SK-MEL-5 (cell line): ENCODE measurements around a stretch of chr13.

RAMPAGE:
- cytosol, long total RNA, result no peak
- long total RNA, result no peak
- nucleus, long total RNA, result no peak
Observed at GRCh38 chr13:40236642-40237189, 429.7 kb downstream of the FOXO1 start.

GRCh38 chr13:40251748-40252182, 414.7 kb downstream of the FOXO1 start:
RAMPAGE:
- cytosol, long total RNA, result no peak
- long total RNA, result no peak
- nucleus, long total RNA, result no peak

GRCh38 chr13:40346719-40347087, 319.7 kb downstream of the FOXO1 start:
RAMPAGE:
- cytosol, long total RNA, result no peak
- long total RNA, result no peak
- nucleus, long total RNA, result no peak

GRCh38 chr13:40350023-40351167, 316.0 kb downstream of the FOXO1 start:
RAMPAGE:
- cytosol, long total RNA, result no peak
- long total RNA, result no peak
- nucleus, long total RNA, result no peak

GRCh38 chr13:40356524-40357148, 309.8 kb downstream of the FOXO1 start:
RAMPAGE:
- cytosol, long total RNA, result no peak
- long total RNA, result no peak
- nucleus, long total RNA, result no peak

DNA sequence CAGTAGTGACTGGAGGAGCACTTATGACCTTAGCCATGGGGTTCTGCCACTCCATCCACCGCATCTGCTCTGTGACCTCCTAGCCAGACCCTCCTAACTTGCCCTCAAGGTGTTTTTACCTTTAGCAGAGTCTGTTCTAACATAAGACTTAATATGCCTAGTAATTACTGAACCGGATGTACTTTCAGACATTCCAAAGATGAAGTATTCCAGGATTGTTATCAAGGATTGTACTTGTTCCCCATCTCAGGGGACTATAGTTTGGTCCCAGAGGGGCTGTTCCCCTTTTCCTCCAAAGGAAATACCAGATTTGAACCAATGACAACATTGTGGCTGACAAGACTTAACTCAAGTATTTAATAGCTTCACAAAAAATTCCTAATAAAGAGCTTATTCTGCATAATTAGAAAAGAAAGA, 111.1 kb downstream of the FOXO1 start:
RAMPAGE:
- cytosol, long total RNA, result no peak
- long total RNA, result no peak
- nucleus, long total RNA, result no peak

RAMPAGE:
- cytosol, long total RNA, result no peak
- long total RNA, result no peak
- nucleus, long total RNA, result no peak
Observed at GRCh38 chr13:40598603-40598971, 67.9 kb downstream of the FOXO1 start.

DNA sequence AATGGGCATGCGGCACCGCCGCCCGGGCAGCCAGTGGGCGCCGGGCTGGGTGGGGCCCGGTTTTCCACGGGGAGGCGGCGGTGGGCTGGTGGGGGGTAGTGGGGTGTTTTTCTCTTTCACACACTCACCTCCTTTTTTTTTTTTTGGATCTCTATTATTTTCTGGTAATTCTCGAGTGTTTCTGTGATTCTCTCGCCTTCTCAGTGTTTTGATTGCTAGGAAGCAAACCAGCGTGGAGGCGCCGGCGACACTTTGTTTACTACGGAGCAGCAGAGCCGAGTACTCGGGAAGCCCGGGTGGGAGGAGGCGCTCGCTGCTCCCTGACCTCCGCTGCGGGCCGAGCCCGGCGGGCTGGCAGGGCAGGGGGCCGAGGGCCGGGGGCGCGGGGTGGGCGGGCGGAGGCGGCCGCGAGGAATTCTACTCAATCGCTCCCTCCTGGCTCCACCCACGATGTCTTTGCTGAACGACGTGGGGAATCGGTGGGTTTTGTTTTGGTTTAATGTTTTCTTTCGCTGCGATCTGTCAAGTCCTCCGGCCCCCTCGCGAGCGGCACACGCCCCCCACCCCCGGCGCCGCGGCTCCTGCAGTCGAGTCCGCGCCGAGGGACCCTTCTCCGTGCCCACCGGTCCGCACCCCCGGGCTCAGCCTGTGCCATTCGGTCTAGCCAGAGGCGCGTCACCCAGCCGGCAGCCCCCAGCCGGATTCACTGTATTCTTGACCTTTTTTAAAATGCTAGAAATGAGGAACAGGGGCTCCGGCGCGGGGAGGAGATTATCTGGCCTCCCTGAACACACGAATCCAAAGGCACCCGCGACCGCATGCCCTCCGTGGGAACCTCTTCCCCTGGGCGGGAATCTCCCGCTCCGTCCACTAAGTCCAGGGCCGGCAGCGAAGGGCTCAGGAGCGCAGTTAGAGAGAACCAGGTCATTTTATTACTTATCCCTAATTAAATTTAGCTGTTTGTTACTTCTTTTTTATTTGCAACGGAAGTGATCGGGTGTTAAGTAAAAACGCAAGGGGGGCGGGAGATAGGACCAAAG, 587 bp upstream of the FOXO1 start:
RAMPAGE:
- cytosol, long total RNA, result no peak
- long total RNA, result no peak
- nucleus, long total RNA, result no peak

DNA sequence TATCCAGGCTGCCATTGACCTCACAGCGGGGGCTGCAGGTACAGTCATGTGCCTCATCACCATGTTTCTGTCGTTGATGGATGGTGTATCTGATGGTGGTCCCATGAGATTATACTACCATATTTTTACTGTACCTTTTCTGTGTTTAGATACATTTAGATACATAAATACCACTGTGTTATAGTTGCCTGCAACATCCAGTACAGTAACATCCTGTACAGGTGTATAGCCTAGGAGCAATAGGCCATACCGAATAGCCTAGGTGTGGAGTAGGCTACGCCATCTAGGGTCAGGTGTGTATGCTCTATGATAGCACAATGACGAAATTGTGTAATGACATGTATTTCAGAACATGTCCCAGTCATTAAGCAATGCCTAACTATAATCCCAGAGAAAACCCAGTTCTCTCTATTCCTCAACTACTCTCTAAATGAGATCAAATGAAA, 3.9 kb downstream of the SLC25A15 start:
RAMPAGE:
- cytosol, long total RNA, result no peak
- long total RNA, result no peak
- nucleus, long total RNA, result no peak

DNA sequence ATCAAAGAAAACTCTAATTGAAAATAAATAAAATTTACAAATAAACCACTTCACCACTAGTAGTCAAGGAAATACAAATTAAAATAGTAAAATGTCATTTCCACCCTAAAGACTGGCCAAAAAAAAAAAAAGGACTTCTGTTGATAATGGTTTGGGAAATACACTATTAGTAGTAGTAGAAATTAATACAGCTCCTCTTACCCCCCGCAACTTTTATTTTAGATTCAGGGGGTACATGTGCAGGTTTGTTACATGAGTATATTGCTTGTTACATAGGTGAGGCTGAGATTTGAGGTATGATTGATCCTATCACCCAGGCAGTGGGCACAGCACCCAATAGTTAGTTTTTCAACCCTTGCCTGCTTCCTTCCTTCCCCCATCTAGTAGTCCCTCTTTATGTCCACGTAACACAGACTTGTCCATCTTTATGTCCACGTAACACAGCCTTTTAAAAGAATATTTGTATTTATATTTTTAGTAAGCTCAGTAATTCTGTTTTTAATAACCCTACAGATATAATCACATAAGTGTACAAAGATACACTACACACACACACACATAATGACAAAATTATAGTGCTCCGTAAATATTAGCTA, 40.3 kb downstream of the ELF1 start:
RAMPAGE:
- cytosol, long total RNA, result no peak
- long total RNA, result no peak
- nucleus, long total RNA, result no peak

RAMPAGE:
- cytosol, long total RNA, result no peak
- long total RNA, result no peak
- nucleus, long total RNA, result no peak
Observed at GRCh38 chr13:41004652-41005368, 14.3 kb downstream of the ELF1 start.

RAMPAGE:
- cytosol, long total RNA, result no peak
- long total RNA, result no peak
- nucleus, long total RNA, result no peak
Observed at GRCh38 chr13:41051293-41051757, 10.0 kb upstream of the WBP4 start.

GRCh38 chr13:41460380-41460713, 3.0 kb downstream of the RGCC start:
RAMPAGE:
- cytosol, long total RNA, result no peak
- long total RNA, result no peak
- nucleus, long total RNA, result no peak

GRCh38 chr13:41464990-41465527, 7.7 kb downstream of the RGCC start:
RAMPAGE:
- cytosol, long total RNA, result no peak
- long total RNA, result no peak
- nucleus, long total RNA, result no peak

GRCh38 chr13:41691206-41691515, 233.8 kb downstream of the RGCC start:
RAMPAGE:
- cytosol, long total RNA, result no peak
- long total RNA, result no peak
- nucleus, long total RNA, result no peak

DNA sequence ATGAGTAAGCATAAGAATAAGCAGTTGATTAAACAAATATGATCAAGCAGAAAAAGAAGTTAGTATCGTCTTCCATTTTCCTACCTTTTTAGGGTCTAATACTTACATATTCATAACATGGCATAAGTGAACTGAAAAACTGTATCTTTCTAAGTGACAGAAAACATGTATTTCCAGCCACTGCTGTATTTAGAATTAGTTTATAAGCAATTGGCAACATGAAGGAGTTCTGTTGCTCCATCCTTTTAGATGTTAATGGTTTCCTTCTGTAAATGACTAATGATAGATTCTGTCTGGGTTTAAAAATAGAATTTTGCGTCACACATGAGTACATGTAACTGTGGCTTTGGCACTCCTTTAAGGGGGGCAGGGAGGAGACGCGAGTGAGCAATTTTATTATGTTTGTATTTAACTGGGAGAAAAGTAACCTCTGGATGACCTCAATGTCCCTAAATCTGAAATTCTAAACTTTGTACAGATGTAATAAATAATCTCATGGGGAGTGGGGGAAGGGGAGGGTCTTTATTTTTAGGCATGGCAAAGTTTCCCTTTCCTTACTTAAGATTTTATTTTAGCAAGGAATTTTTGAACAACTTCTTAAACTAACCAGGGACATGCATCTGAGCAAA, 237.5 kb downstream of the RGCC start:
RAMPAGE:
- cytosol, long total RNA, result no peak
- long total RNA, result no peak
- nucleus, long total RNA, result no peak

RAMPAGE:
- cytosol, long total RNA, result no peak
- long total RNA, result no peak
- nucleus, long total RNA, result no peak
Observed at GRCh38 chr13:41891361-41891874, 69.5 kb downstream of the VWA8 start.

DNA sequence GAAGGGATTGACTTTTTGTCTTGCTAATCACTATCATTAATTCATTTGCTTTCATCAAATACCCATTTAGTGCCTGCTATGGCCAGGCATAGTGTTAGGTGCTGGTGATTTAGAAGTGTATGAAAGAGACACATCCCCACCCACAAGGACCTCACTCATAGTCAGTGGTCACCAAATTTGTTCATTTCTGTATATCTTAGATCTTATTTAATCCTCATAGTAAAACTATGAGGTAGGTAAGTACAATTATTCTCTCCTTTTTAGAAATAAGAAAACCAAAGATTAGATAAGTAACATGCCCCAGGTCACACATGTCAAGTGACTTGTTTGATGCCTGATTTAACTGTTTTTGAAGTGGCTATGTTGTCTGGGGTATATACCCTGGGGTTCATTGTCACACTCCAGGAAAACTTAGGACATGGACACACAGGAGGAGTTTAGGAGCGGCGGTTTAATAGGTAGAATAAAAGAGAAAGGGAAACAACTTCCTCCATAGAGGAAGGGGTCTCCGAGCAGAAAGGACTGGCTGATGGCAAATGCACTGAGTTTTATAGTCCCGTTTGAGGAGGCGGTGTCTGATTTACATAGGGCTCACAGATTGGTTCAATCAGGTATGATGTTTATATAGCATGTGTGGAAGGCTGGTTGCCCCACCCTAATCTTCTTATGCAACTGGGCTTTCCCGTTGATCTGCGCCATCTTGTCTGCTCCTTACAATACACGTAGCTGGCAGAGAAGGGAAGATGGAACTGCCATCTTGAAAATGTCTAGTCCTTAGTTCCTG, 12.3 kb downstream of the DGKH start:
RAMPAGE:
- cytosol, long total RNA, result no peak
- long total RNA, result no peak
- nucleus, long total RNA, result no peak

RAMPAGE:
- cytosol, long total RNA, result no peak
- long total RNA, result no peak
- nucleus, long total RNA, result no peak
Observed at GRCh38 chr13:42153596-42154119, 105.2 kb downstream of the DGKH start.

DNA sequence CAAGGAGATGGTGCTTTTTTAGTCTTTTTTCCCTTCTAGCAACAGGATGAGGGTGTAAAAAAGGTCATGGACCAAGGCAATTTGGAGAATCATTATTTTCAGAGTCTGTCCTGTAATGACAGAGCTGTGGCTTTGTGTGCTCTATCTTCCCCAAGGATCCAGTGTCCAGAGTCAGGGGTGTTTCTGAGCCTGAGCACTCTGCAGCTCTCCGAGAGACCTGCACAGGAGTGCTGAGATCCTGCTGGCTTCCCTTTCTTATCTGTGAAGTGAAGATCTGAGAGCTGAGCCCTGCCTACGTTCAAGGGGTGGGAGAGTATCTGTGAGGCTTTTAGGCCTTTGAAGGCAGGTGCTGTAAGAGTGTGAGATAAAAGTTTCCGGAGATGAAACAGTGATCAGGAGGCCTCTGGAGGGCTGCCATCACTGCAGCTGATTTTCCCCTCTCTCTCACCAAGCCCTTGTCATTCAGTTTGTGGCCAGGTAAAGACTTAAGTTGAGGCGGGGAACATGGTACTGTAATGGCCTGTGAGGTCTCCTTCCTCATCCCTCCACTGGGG, 83.1 kb downstream of the AKAP11 start:
RAMPAGE:
- cytosol, long total RNA, result no peak
- long total RNA, result no peak
- nucleus, long total RNA, result no peak